Subcutaneous preadipocyte (primary cell): ENCODE measurements around the gene TEDDM1.

DNA sequence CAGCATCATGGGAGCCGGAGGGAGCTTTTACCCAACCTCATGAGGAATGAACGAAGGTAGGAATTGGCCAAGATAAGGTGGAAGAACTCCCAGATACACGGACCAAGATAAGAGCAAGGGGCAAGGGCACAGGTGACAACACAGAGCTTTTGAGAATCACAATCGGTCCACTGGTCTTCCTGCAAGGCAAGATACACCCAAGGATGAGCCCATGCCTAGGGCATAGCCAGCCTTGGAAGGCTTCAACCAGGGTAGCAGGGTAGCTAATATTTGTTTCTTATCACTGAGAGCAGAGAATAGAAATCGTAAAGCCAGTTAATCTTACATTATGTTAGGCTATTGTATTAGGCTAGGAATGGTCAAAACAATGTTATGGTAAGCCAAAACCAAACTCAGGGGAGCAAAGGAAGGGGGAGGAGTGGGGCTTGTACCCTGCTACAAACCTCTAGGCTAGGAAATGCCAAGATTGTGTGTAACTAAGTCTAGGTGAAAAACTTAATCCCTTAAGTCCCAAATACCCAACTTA is 9.3 kb downstream of the GLUL start:
- CAGE, long polyA plus RNA = no peak

DNA sequence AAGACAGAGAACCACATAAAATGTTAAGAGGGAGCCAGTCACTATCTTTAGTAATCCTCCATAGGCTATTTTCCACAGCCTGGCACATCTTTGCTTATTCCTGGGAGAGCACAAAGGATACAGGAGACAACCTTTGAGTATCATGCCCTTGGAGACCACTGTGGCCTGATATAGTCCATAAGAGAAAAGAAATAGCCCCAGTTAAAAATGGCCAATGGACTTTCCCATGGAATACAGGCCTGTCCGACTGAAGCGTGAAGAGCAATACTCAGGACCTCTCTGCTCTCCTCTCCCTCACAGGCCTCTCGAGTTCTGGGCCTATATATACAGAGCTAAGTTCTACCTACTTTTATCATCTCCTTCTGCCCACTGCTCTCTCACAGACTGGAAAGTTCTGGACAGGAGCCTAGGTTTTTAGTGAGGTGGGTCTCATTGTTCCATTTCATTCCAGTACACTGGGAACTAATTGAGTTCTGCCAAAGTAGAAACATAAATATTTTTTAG is at the start of gene TEDDM1:
Gene TEDDM1 (minus strand): TSS at position 326 of the 504 bp plus-strand sequence.
- CAGE, long polyA plus RNA = no peak

DNA sequence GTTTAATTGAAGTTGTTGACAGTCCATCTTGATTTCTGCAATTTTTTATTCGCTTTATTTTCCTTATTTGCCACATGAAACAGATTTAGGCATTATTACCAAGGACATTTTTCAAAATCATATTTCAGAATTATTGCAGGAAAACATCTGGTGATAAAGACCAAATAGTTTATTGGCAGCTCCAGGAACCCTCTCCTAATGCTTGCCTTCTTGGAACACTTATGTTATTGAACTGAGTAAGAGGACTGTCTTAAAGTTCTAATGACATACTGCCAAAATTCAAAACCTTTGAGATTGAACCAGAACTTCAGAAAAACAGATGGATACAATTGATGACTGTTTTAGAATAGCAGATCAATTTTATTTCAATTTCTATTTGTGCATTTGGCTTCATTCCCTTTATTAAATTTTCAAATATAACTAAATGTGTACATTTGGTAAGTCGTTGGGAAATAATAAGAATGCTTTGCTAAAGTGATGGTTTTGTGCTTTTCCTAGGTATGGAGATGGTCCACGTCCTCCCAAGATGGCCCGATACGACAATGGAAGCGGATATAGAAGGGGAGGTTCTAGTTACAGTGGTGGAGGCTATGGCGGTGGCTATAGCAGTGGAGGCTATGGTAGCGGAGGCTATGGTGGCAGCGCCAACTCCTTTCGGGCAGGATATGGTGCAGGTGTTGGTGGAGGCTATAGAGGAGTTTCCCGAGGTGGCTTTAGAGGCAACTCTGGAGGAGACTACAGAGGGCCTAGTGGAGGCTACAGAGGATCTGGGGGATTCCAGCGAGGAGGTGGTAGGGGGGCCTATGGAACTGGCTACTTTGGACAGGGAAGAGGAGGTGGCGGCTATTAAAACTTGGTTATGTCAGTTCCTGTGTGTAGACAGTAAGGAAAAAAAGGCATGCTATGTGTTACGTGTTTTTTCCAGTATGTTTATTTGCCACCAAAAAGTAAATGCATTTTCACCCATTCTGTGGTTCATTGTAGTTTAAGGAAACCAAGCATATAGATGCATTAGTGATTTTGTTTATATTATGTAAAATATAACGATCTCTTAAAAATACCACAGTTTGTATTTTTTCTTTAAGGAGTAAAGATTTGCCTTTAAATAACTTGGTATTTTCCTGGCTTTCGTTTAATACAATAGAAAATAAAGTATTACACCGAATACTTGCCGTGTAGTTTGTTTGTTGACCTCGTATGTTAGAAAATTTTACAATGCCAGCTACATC is 47.9 kb downstream of the DHX9 start:
- CAGE, long polyA plus RNA = no peak

DNA sequence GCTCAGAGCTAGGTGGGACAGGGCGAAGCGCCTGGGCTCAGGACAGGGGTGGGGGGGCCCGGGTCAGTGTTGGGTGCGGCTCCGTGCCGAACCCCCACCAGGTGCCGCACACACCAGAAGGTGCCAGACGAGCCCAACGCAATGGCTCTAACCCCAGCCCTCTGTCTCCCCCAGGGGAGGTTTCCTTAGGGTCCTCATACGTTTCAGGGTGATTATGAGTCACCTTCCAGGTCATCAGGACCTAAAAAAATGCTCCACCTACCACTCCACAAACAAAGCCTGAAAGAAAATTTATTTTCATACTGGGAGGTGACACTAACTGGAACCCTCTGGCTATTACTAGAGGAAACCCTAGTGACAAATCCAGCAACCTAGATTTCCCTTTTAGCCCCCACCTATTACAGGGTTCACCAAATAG is 414 bp upstream of the SHCBP1L start:
- CAGE, long polyA plus RNA = no peak

GRCh38 chr1:183125995-183126354 is 60.1 kb upstream of the LAMC2 start:
- CAGE, long polyA plus RNA = no peak

- CAGE, long polyA plus RNA = no peak
Observed at GRCh38 chr1:183131198-183131538, 54.9 kb upstream of the LAMC2 start.

- CAGE, long polyA plus RNA = no peak
Observed at GRCh38 chr1:183140077-183140767, 45.8 kb upstream of the LAMC2 start.

DNA sequence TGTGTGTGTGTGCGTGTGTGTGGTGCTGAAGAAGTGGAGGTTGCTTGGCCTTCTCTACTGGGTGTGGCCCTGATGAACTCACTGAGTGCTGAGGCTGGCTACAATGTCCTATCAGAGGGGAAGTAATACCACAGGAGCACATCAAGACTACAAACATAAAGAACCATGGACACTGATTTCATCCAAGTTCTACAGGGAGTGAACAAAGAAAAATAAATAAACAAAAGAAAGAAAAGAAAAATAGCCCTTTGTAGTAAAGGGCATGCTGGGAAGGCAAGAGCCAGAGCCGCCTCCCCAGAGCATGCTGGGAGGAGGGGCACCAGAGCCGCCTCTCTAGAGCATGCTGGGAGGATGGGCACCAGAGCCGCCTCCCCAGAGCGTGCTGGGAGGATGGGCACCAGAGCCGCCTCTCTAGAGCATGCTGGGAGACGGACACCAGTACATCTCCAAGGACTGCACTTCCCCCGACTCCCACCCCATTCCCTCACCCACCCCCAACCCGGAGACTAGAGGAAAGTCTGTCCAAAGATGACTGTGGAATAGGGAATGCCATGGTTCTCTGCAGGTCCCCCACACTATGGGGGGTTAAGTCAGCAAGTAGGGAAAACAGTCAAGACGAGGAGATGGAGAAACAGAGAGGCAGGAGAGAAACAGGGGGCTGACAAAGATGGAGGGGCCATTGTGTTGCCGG is 66.0 kb downstream of the LAMC2 start:
- CAGE, long polyA plus RNA = no peak

DNA sequence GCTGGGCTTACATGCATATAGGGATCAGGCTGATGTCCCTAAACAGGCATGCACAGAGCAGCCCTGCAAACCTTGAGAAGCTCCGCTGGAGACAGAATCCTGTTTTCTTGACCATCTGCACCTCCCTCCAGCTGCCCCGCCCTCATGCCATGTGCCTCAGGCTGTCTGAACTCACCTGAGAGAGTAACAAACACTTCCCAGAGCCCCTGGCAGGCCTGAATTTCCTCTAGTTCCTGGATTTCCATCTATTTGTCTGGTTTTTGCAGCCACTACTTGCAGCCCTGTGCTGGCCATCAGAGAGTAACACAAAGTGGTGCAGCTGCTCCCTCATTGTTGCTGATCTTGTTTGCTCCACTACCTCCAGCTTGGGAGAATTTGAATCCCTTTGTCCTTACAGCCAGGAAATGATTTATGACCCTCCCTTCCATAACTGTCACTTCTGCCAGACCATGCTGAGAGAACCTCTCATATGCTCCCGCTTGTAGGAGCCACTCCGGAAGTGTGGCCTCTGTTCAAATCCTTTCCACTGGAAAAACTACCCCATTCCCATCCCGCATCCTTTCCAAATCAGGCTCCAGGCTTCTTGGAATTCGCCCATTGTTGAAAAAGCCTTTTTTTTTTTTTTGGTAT is 113.6 kb downstream of the NMNAT2 start:
- CAGE, long polyA plus RNA = no peak

GRCh38 chr1:183391707-183392376 is 26.3 kb downstream of the NMNAT2 start:
- CAGE, long polyA plus RNA = no peak

DNA sequence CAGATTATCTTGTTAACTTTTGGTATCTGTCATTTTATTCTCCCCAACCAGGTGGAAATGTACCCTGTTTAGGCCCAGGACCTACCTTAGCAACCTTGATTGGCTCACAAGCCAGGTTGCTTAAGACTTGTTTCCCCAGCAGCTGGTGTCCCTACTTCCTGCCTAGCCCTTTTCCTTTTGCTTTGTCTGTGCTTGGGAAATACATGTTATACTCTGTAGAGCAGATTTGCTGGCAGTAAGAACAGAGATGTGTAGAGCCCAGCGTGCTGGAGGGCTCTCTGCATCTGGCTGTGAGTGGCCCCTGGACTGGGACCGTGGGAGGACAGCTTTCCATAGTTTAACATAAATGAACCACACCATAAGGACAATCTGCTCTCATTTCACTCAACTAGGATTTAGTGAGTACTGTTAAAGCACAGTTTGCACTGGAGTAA is 540 bp downstream of the APOBEC4 start:
- CAGE, long polyA plus RNA = no peak

DNA sequence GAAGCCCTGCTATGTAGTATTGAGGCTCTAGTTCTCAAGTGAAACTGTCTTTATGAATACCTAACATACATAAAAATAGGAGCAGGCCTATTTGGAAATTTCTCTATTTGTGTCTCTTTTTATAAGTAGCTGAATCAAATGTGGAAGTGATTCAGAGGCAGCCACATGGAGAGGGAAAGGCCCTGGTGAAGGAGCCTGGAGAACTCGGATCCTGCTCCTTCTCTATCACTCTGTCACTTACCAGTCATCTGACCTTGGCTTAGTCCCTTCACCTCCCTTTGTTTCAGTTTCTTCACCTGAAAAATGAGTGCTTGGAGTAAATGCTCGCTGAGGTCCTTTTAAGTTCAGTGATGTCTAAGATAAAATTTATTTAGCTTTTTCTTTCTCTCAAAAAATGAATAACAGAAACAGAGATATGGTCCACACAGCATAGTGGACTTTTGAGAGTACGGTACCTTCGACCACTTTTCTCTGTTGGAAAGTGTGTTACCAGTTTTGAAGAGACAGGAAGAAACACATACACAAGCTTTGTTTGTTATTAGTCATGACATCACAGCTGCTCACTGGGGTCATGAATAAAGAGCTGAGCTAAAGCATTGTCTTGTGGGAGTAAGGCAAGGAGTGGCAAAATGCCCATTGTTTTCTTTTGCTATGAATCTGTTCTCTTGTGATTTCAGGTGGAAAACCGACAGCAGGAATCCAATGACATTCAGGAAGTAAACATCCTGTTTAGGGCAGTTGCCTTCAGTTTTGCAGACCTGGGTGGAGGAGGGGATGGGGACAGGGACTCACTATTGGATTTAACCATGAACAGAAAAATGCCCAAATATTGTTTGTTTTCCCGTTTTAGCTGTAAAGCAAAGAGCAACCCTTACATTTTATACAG is 66.0 kb downstream of the RGL1 start:
- CAGE, long polyA plus RNA = no peak

GRCh38 chr1:183932222-183932858 is 105.2 kb downstream of the COLGALT2 start:
- CAGE, long polyA plus RNA = no peak

- CAGE, long polyA plus RNA = no peak
Observed at GRCh38 chr1:184513949-184514382, 127.1 kb downstream of the C1orf21 start.

- CAGE, long polyA plus RNA = no peak
Observed at GRCh38 chr1:185139999-185140577, 16.7 kb downstream of the TRMT1L start.

DNA sequence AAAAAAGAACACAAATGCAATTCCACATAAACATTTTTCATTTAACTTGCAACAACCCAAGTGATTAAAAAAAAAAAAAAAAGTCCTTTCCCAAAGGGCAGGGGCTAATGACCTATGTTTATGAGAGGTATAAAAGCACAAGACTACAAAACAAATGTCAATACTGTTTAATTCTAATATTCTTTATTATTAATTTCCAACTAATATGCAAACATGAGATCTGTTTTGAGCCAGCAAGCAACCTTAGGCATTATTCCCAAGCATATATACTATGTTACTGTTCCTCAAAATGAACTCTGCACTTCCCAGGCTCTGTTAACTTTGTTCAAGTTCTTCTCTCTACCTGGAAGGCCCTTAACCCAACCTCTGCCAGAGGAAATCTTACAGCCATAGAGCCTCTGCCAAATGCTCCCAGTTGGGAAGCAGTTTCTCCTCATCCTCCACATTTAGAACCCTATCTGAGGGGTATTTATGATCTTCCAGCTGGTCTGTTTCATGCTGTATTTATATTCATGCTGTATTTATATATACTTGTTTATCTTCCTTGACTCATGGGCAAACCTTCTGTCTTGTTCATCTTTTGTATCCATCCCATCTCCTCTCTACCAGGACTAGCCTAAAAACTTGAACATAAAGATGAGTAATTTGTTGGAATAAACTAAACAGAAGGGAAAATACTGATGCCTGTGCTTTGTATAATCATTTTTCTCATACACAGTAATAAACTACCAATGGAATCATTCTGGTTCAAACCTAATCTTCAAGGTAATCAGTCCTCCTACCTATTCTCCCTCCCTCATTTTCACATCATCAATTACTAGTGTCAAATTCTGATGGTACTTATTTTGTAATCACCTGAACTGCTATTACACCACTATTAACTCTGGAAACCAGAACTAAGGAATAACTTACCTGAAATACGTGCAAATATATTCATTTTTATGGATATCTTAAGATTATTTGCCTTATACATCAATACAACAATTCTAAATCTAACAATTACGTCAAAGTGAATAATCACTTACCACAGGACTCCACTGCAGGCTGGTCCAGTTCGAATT is 5.3 kb downstream of the IVNS1ABP start:
- CAGE, long polyA plus RNA = no peak

DNA sequence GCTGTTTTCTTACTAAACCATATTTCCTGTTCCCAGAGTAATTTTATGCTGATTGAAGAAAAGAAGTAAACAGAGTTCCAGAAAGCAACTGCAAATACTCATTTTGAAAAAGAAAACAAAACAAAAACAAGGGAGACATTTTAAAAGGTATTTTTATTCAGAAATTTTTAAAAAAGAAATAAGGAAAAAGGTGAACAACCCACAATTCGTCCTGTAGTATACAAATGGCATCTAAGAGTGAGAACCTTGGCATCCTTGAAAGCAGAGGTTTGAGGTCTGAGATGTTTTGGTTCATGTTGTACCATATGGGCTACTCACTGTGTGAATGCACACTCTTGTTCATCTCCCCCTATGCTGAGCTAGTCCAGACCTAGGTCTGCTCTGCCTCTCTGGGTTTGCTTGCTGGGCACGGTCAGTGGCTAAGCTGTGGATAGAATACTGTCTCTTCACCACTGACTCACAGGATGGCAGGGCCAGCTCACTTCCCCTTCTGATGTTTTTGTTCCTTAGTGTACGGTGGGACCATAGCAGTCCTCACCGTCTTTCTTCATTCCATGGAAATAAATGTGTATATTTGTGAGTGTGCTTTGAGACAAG is 56.6 kb upstream of the IVNS1ABP start:
- CAGE, long polyA plus RNA = no peak

GRCh38 chr1:185427358-185427758 is 110.3 kb upstream of the IVNS1ABP start:
- CAGE, long polyA plus RNA = no peak

- CAGE, long polyA plus RNA = no peak
Observed at GRCh38 chr1:186637130-186637626, 43.0 kb downstream of the PTGS2 start.

GRCh38 chr1:186848397-186849015 is 19.8 kb downstream of the PLA2G4A start:
- CAGE, long polyA plus RNA = no peak